Pulmonary lymph node (tissue), 1 donor: Measurements from ENCODE around the genes BACH1, GRIK1, TIAM1 and SOD1.

- PRO-cap: no peak
Measured at GRCh38 chr21:26107585-26108002, 63.0 kb downstream of the APP start.

DNA sequence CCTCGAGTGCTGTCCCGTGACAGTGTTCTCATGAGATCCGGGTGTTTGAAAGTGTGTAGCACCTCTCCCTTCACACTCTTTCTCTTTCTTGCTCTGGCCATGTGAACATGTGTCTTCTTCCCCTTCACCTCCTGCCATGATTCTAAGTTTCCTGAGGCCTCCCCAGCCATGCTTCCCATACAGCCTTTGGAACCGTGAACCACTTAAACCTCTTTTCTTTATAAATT lies 61.3 kb downstream of the APP start:
- PRO-cap: no peak

- PRO-cap: no peak
Measured at GRCh38 chr21:26127970-26128281, 42.6 kb downstream of the APP start.

DNA sequence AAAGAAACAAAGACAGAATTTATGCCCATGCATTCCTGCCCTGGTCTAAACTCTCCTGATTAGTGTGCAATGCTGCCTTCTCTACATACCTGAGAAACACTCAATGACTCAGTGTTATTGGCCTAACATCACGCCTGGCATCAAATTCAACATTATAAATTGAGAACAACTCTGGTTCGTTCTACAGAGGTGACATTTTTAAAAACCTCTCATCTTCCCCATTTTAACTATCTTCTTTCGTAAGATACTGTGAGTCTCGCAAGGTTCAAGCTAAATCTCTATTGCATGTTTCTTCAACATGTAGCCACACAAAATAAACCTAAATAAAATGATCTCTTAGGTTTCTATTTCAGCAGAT lies 5.1 kb downstream of the APP start:
- PRO-cap: no peak

DNA sequence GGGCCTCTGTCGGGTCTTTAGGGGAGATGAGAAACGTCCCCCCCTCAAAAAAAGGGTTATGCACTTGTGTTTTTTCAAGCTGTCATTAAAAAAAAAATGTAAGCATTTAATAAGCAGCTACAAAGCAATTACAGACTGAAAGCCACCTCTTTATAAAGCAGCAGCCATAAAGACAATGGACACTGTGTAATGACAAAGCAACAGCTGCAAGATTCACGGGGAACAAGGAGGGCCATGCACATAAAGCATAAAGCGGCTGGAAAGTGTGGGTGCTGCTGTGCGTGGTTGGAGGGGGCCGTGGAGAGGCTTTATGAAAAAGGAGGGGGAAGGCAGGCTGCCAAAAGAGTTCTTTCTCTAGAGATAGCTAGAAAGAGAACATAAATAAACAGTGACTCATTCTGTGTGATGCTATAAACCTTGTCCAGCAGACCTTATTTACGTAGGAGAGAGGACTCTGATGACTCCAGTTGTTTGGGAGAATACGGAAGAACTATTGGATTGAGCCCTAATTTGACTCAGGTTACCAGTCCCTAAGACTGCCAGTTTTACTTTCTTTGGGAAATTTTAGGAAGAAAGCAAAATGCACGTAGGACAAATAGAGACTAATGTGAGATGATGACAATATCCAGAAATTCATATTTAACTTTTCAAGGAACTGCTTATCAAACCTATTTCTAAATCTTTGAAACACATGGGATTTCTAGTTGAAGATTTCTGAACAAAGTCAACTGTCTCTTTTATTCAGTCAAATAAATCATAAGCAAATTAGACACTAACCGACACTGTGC lies 49.2 kb downstream of the ADAMTS1 start:
- PRO-cap: unidirectional peak, plus-strand start at position 466 of the sequence

- PRO-cap: no peak
Measured at GRCh38 chr21:27813747-27814136, 846.9 kb upstream of the ADAMTS5 start.

DNA sequence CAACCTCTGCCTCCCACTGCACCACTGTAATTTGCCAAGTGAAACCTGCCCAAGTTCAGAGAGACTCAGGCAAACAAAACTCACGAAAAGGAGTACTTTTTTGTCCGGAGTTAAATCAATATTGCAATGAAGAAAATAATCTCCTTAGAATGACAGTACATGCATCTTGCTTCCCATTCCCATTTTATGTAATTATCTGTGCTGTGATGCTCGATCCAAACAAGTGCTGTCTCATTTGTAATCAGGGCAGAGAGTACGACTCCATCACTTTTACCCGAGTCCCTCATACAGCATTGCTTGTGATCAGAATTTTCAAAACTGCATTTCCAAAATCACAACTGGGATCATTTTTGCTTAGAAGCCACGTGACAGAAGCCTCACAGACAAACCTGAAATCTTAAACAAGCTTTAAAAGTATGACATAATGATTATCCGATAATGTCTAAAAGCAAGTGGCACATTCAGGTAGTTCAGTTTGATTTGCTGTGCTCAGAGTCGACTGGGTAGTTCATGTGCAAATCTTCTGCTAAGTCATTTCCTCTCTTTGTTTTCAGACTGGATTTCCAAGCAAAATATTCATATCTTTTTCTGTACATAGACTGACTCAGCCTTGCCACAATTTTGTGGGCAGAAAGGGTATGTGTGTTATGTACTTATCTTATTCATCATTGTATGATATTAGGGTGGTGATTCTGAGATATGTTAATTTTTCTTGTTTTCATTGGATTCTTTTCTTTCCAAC lies 248.4 kb downstream of the N6AMT1 start:
- PRO-cap: no peak

- PRO-cap: no peak
Measured at GRCh38 chr21:28754075-28754720, 131.0 kb downstream of the N6AMT1 start.

DNA sequence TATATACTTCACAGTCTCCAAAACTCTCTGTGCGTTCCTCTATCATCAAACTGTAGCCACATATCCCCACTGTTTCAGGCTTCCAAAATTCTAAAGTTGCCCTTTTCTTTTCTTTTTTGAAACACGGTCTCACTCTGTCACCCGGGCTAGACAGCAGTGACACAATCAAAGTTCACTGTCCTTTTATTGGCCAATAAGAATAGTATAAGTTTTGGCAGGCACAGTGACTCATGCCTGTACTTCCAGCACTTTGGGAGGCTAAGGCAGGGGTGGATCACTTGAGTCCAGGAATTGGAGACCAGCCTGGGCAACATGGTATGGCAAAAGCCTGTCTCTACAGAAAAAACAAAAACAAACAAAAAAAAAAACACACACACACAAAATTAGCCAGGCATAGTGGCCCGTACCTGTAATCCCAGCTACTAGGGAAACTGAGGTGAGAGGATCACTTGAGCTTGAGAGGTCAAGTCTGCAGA lies 19.3 kb downstream of the N6AMT1 start:
- PRO-cap: no peak

DNA sequence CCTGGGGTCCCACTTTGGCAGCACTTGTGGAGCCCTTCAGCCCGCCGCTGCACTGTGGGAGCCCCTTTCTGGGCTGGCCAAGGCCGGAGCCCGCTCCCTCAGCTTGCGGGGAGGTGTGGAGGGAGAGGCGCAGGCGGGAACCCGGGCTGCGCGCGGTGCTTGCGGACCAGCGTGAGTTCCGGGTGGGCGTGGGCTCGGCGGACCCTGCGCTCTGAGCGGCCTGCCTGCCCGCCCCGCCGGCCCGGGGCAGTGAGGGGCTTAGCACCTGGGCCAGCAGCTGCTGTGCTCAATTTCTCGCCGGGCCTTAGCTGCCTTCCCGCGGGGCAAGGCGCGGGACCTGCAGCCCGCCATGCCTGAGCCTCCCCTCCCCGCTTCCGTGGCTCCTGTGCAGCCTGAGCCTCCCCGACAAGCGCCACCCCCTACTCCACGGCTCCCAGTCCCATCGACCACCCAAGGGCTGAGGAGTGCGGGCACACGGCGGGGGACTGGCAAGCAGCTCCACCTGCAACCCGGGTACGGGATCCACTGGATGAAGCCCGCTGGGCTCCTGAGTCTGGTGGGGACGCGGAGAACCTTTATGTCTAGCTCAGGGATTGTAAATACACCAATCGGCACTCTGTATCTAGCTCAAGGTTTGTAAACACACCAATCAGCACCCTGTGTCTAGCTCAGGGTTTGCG lies 7.5 kb upstream of the LTN1 start:
- PRO-cap: no peak

DNA sequence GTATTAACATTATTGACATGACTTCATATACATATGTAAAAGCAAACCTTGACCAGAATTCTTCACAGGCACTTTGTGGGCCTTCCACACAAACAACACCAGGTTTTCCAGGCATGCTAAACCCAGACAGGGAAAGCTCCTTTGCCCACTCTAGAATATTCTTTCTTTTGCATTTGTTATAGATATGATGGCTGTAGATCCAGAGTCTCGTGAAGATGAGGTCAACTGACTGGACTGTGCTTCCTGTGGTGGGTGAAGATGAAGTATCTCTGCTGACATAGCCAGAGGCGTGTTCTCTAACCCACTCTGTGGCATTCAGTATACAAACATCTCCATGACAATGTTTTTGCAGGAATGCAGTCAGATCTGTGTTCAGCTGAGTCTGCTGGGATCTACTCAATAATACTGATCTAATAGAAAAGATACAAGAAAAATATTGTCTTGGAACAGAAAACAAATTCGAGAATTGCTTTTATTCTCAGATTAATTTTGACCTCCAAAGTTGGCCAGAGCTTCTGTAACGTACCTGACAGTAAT lies 11.4 kb downstream of the RWDD2B start:
- PRO-cap: no peak

DNA sequence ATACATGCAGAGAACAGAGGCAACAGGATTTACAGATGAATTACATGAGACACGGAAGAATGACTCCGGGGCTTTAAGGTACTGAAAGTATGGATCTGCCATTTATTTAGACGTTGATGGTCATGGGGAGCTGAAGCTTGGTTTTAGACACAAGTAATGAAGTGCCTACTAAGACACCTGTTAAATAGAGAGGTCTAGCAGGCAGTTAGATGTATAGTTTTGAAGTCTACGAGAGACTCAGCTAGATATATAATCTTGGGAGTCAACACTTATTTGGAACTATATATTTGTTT lies 1.0 kb downstream of the RWDD2B start:
- PRO-cap: no peak

GRCh38 chr21:29079079-29079483 lies 5.6 kb upstream of the CCT8 start:
- PRO-cap: no peak

DNA sequence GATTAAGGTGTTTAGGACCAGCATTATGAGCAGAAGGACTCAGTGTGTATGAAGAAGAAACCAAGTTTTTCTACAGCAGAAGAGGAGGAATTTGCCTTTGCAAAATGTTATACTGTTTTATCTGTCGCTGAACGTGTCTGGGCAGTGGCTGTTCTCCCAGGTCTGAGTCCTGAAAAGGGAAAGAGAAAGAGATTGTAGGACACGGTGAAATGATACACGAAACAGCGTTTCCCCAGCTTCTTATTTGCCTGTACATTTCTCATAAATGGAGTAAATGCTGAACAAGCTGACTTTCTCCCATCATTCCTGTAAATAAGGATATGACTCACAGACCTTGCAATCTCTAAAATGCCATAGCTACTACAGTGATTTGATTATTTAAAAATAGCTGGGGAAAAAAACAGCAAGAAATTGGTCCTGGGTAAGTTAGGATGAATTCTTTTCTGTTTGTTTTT lies 51.6 kb downstream of the MAP3K7CL start:
- PRO-cap: unidirectional peak, minus-strand start at position 169 of the sequence; unidirectional peak, minus-strand start at position 246 of the sequence

DNA sequence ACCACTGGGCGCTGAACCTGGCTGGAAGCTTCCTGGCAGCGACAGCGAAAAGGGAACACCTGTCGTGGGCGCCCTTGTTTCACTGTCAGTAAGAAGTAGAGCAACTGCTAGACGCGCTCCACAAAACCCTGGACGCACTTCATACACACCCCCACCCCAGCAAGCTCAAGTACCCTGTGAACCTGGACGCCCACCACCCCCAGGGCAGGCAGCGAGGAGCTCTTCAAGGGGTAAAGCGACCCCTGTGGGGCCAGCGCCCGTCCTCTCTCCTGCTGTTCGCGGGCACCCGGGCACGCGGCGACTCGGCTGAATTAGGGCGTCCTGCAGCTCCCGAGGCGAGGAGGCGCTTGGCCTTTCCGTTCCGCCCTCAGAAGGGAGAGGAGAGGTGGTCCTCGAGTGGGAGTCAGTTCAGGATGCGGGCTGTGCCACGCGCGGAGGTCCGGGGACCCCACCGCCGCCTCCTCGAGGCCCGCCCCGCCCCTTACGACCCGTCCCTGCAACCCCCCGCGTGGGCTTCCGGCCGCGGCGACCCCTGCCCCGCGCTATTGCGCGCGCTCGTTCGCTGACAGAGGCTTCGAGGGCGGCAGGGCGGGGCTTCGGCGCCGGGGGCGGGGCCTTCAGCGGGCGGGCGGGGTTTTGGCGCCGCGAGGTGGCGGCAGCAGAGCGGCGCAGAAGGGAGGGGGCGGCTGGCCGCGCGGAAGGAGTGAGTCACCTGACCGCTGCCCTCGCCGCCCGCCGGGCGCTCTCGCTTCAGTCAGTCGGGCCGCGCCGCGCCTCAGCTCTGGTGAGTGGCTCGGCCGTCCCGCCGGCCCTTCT lies at the start of gene BACH1:
BACH1 (plus strand) TSS at position 753 of the 816 bp plus-strand sequence.
- PRO-cap: bidirectional peak, plus-strand start at position 661 of the sequence, minus-strand start at position 547 of the sequence

DNA sequence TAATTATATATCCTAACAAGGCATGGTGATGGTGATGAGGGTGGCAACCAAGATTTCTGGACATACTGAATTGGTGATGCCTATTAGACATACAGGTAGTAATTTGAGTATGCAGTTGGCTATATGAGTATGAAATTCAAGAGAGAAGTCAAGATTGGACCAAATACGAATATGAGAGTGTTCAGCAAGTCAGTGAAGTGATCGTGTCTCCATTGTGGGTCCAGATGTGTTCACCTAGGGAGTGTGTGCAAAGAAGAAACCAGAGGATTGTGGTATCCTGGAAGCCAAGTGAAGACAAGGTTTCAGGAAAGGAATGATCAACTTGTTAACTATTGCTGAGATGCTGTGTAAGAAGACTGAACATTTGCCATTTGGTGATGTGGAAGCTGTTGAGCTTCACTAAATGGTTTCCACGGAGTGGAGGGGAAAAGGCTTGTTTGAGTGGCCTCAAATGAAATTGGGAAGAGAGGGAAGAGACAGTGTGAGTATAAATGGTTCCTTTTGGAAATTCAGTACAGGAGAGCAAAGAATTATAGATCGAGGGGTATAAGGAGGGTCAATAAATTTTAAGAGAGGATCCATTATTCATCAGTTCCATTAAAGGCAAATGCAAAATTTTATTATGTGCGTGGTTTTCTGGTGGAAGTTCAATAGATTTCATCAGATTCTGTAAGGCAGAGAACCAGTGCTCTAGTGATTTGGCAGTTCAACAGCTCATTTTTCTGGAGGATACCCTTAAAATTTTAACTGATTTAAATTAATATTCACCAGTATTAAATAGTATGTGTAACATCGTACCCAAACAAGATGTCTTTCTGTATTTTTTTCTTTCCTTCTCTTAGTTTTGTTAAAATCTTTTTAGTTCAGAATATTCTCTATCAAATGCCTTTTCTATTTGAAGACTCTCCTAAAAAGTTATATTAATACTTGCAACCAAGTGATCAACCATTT lies 11.9 kb downstream of the BACH1 start:
- PRO-cap: no peak

DNA sequence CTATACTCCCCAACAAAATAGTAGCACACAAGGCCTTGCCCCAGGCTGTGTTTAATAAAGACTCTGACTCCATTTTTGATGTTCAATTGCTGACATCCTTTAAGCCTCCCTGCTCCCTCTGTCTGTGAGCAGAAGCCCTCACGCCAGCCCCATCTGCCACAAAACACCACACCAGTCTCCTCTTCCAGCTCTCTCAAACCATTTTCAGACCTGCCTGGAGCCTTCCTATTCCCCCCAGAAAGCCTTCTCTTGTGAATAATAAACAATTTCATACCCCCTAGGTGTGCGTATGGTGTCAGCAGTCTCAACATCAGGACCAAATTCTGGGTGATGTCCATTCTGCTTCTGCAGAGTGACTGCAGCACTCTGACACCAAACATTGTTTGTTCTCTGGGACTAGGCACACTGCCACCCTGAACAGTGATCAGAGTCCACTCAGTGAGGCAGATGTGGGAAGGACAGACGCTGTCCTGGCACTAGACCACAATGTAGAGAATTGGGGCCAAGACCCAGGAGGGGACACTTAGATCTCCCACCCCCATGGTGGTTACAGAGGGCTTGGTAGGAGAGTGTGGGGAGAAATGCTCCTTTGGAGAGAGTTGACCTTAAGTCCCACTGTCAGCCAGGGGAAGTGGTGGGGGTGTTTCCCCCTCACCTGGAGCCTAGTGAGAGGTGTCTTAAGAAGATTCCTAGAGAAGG lies 175.0 kb downstream of the BACH1 start:
- PRO-cap: no peak

DNA sequence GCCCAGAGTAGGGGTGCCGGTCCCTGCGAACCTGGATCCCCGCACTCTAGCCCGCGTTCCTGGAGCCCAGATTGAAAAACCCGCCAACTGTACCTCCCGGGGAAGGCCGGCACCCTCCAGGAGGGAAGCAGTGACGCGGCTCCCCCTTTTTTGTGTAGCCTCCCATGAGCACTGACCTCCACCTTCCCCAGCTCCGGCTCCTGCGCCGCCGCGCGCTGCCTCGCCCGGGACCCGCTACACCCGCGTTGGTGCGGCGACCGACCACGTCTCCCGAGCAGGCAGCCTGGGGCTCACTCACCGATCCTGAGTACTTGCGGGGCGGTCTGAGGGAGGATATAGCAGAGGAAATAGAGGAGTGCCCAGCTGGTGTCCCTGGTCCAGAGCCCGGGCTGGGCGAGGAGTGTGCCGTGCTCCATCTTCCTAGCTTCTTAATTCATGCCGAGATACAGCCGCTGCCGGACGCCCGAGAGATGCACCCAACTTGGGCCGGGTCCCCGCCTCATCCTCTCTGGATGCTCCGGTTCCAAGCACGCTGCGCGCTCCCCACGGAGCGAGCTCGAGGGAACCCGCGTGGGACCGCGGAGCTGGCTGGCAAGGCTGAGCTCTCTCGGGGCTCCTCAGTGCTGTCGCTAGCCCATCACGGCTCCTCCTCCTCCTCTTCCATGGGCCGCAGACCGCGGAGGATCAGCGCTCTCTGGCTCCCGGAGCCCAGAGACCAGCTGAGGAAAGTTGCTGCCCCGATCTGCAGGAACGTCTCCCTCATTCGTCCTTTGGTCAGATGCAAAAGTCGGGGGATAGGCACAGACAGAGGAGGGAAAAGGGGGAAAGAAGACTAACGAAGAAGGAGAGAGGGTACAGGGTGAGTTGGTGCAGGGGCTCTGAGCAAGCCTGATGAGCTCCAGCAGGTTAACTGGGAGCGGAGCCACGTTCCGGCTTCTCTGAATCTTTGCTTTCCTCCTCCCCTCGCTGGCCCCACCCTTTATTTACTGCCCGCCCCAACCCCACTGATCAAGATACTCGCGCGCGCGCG lies at the start of gene GRIK1:
GRIK1 (minus strand) TSS at position 912 of the 1,030 bp plus-strand sequence.
- PRO-cap: no peak

DNA sequence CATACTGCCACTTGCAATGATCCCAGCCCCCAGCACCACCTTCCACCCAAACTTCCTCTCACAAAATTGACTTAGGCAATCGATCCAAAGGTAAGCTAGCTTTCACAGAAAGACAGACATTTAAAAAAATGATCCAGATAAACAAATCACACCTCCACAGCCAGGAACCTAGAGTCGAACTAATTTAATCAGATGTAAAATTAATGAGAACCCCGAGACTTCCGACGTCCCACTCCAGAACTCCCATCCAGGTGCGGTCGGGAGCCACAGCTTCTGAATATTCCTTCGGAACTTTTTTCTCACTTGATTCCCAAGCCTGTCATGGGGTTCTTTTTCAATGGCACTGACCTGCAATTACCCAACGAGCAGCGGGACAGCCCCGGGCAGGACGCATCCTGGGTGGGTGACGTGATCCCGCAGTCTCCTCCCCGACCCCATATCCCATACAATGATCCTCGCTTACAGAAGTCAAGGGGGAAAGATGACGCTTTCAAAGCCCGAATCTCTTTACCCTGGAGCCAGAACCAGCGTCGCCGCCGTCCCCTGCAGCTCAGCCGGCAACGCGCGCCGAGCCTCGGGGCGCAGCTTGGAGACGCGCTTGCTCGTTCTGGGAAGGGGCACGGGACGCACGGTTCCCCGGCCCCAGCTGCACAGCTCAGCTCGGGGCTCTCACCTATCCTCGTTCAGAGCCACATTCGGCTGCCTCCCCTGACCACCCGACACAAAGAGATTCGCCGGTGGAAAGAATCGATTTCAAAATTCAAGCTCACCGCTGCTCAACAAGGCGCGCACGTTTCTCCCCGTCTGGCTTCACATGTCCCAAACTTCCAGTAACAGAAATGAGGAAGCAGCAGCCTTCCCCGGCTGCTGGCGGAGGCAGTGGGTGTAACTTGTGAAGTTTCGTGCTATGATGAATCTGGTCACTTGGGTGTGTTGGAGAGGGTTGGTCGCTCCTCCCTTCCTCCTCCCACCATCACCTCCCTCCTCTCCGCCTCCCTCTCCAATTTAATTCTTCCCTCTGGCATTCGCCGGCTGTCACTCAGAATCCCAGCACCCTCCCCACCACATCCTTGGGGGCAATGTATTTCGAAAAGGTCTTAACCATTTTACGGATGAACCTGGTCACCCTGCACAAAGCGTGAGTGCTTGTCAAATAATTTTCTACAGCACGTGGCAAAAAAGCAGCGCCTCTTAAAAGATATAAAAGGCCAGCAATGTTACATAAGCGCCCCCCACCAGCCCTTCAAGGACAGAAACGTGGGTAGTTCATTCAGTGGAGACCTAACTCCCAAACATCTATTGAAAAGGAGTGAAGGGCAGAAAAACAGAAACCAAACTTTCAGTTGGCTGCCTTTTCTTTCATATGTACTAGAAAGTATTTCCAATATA lies at the start of gene TIAM1:
TIAM1 (minus strand) TSS at position 894 of the 1,389 bp plus-strand sequence.
- PRO-cap: unidirectional peak, minus-strand start at position 829 of the sequence

DNA sequence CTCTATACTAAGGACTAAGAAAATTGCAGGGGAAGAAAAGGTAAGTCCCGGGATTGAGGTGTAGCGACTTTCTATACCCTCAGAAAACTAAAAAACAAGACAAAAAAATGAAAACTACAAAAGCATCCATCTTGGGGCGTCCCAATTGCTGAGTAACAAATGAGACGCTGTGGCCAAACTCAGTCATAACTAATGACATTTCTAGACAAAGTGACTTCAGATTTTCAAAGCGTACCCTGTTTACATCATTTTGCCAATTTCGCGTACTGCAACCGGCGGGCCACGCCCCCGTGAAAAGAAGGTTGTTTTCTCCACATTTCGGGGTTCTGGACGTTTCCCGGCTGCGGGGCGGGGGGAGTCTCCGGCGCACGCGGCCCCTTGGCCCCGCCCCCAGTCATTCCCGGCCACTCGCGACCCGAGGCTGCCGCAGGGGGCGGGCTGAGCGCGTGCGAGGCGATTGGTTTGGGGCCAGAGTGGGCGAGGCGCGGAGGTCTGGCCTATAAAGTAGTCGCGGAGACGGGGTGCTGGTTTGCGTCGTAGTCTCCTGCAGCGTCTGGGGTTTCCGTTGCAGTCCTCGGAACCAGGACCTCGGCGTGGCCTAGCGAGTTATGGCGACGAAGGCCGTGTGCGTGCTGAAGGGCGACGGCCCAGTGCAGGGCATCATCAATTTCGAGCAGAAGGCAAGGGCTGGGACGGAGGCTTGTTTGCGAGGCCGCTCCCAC lies at the start of gene SOD1:
SOD1 (plus strand) TSS at position 532 of the 722 bp plus-strand sequence.
- PRO-cap: bidirectional peak, plus-strand start at position 527 of the sequence, minus-strand start at position 328 of the sequence